Diencephalon (tissue), 2 donors: ENCODE measurements around a stretch of chr3.

- RAMPAGE, long total RNA: no peak
Observed at GRCh38 chr3:44509619-44510066, 32.2 kb upstream of the ZNF445 start.

GRCh38 chr3:44977129-44977604, 1.1 kb downstream of the EXOSC7 start:
- RAMPAGE, long total RNA: no peak

- RAMPAGE, long total RNA: no peak
Observed at GRCh38 chr3:45034488-45035511, 8.7 kb downstream of the CLEC3B start.

GRCh38 chr3:45138783-45139422, 7.3 kb downstream of the CDCP1 start:
- RAMPAGE, long total RNA: no peak

DNA sequence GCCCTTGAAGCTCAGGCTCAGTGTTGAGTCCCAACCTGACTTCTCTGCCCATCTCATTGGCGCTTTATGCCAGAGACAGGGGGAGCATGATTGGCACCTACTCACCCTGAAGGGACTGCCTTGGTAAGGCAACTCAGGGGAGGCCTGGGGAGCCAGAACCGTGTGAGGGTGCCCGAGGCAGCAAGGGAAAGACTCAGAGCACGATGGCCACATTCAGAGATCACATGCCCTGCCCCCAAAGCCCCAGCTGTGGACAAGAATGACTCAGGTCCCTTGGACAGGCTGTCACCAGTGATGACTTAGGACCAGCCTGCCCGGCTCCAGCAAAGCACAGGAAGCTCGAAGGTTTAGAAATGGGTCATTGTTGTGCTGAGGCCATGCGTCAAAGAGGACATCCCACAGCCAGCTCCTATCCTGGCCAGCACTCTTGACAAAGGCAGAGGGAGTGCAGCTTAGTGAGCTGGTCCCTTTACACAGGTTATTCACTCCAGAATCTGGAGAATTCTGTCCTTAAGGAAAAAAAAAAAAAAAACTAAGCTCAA, 49.0 kb upstream of the LIMD1 start:
- RAMPAGE, long total RNA: no peak

DNA sequence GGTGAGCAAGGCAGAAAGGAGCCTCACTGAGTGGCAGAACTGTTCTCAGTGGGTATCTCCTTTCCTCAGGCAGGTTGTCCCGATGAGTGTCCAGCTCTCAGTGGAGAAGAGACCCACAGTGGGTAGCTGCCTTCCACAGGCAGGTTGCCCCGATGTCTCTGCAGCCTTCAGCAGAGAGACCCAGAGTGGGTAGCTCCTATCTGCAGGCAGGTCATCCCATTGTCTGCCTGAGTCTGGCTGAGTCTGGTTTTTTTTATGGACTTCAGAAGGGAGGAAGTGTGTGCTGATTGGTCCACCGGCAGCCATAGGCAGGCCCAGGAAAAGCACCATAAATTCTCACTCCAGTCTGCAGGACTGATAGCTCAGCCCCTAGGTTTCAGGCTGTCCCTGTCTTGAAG, 3.8 kb upstream of the LIMD1 start:
- RAMPAGE, long total RNA: no peak

DNA sequence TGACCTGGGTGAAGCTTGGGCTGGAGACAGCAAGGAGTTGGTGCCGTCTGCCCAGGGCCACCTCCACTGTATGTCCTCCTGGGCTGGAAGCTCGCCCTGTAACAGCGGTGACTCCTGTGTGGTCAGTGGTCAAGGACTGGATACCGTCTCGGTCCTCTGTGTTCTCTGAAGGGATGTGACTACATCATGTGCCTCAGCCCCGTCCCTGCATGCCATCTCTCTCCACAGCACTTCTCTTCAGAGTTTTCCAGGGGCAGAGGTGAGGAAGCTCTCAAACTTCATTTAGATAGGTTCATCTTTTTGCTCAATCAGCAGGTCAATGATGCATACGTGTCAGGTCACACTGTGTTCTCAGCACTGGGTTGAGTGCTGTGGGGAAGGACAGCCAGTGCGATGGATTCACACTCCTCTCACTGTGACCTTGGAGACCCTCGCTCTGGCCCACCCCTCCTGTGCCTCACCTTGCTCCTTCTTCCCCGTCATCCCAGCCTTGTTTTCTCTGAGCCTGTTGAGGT, 9.6 kb downstream of the LIMD1 start:
- RAMPAGE, long total RNA: no peak

DNA sequence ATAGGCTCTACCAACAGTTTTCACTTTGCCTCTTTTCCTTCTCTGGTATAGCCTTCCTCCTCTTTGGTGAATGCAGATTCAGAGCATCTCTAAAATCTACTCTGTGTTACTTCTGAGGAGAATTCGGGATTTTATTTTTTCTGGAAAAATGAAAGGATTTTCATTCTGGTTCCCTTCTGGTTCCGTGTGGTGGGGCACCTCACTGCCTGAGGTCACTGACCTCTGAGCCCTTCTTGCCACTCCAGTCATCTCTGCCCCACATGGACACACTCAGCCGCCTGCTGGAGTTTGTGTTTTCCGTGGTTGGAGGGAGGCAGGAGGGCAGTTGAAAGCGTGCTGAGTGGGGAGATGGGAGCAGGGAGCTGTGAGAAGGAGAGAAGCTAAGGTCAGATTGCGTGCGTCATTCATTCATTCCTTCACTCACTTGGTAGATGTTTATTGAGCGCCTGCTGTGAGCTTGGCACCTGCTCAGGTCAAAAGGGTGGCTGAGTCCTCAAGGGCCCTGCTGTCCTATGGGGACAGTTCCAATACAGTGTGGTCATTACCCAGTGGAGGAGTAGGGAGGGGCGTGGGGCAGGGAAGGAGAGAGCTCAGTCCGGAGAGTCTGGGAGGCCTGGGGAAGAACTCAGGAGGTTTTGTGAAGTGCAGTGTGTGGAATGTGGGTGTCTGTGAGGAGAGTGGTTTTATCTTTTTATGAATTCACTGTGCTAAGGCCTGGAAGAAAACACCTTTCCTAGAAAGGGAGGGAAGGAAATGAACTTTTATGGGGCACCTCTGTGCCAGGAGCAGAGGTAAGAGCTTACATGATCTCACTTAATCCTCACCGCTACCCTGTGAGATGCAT, 23.5 kb downstream of the LIMD1 start:
- RAMPAGE, long total RNA: no peak

- RAMPAGE, long total RNA: no peak
Observed at GRCh38 chr3:45656605-45657326, 32.4 kb upstream of the SACM1L start.

DNA sequence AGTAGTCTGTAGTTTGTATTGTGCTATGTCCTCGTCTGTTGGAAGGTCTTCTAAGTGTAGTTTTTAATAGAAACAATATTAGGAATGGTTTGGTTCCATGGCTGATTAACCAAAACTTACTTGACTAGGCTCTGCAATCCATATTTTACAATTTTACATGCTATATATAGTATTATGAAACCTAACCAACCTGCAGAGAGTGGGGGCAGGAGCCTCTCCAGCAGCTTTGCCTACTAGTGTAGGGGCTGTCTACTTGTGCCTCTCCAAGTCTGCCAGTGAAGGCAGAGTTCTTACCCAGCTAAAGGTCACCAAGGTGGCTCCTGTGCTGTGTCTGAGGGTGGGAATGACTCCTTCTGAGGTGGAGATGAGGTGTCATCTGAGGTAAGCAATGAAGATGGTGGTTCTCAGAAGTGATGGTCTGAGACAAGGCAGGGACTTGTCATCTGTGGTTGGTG, 47.4 kb downstream of the SACM1L start:
- RAMPAGE, long total RNA: no peak

GRCh38 chr3:45800676-45800925, 4.3 kb upstream of the SLC6A20 start:
- RAMPAGE, long total RNA: no peak

DNA sequence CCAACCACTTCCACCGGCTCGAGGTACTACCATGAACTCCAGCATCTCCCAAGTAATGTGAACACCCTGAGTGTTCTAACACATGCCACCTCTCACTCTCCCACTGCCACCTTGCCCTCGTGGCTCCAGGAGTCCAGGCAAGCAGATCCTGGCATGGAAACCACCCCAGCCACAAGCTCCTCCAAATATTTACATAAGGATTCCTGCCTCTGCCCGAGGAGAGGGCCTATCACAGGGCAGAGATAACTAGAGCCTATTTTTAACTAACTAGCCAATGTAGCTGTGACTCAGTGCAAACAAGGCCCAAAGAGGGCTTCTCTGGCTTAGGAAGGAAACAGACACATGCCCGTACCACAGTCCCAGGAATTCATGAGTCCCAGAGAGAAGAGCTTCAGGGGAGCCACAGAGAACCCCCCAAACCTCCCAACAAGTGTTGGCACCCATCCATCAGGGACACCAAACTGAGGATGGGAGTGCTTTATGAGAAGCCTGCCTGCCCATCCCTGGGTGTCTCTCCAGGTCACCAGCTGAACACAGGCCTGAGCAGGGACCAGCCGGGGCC, 9.3 kb downstream of the FYCO1 start:
- RAMPAGE, long total RNA: no peak

DNA sequence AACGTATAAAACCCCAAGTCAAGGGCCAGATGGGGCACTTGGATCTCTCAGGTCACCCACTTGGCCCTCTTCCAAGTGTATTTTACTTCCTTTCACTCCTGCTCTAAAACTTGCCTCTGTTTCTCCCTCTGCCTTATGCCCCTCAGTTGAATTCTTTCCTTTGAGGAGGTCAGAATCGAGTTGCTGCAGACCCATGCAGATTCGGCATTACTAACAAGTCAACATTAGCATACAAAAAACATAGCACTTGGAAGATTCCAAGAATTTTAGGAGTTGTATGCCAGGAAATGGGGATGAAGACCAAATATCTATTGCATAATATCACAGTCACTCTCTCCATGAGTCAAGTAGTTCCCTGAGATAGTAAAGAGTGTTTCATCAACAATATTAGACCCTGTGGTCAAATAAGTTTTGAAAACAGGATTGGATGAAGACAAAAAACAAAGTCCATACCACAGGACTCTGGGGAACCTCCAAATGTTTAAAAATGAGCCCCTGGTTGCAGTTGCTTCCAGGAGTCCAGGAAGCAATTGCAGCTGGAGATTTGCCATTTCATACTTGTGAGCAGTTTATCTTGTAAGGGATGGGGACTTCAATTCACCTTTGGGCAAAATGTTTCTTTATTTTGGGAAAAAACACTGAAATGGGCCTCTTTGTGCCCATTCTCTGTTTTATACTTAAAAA, 11.0 kb upstream of the FYCO1 start:
- RAMPAGE, long total RNA: no peak

- RAMPAGE, long total RNA: no peak
Observed at GRCh38 chr3:46163631-46164263, 44.4 kb downstream of the CCR1 start.

DNA sequence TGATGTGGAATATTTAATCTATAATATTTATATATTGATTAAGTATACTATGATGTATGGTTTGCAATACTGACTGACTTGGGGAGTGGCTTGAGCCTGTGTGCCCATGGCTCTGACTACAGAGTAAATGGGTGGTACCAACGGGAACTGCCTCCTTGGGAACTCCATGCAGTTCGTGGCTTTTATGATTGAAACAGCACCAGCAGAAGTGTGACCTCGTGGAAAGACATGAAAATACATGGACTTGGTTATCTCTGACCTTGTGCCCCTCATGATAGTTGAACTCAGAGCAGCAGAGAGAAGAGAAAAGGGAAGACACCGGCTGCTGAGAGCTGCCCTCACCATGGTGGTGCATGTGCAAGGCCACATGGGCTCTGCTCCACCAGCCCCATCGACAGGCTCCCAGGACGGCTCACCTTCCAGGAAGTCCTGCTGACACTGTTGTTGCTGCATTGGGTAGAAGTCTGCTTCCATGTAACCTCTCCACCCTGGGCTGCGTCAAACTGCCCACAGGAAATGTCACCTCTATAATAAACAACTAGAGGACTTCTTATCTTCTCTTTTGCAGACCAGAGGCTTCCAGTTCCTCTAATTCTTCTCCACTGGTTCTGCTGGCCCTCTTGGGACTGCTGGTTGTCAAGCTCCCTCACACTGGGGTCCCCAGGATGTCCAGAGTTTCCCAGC, 6.1 kb upstream of the CCR3 start:
- RAMPAGE, long total RNA: no peak

DNA sequence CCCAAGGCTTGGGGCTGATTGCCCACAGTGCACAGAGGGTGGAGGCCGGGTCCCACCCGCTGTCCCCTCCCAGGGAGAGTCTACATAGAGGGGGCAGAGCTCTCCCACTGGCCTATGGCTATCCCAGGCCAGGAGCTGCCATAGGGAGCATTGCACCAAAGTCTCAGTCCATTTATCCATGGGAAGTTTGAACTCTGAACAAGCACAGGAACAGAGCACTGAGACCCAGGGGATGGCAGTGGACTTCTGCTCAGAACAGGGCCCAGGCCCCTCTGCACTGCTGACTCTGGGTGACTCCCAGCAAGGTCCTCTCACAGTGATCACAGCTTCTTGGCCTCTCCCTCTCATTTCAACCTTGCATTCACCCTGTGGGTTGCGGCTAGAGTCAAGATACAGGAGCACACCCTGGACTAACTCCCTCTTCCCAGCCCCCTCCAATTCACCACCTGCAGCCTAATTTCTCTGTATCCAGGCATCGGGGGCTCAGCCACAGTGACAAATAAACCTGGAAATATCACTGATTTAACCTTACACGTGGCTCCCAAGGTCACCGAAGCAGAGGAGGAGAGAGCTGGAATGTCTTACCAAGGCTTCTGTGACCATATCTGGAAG, 1.1 kb downstream of the RTP3 start:
- RAMPAGE, long total RNA: no peak

DNA sequence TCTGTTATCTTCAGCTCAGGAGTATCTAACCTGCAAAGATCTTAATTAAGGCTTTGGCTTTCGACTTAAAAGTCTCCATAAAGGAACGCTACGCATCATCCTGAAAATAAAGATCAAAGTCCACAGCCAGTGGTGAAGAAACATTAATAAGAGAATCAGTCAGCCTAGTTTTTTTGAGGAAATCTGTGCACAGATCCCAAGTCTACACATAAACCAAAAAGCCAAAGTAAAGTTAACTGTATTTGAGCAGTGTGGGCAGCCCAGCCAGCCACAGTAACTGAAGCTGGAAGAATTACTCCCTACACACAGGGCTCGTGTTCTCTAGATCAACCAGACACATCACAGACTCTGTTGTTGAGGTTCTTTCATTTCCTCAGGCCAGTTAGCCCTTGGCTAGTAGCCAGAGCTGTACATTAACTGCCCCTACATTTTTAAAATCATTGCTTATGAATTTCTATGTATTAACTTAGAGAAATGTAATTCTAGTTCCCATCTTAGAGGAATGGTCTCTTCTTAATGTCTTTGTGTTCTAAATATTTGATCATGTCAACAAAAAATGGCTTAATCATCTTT, 6.9 kb downstream of the LRRC2 start:
- RAMPAGE, long total RNA: no peak

- RAMPAGE, long total RNA: no peak
Observed at GRCh38 chr3:46576860-46577516, 600 bp upstream of the TDGF1 start.

DNA sequence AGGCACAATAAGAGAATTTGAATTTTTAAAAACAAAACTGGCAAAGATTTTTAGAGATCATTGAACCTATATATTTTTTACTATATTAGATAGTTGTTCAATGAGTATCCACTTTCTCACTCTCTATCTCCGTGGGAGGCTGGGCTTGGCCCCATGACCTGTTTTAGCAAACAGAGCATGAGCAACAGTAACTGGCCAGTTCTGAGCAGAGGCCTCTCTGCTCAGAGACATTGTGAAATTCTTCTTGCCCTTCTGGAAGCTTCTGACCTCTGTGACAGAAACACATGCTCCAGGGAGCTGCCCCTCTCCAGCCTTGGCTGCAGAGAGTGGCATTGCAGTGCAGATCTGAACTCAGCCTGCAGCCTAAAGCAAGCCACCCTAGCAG, 20.4 kb downstream of the FAM240A start:
- RAMPAGE, long total RNA: no peak

- RAMPAGE, long total RNA: no peak
Observed at GRCh38 chr3:46713872-46714464, 3.7 kb downstream of the PRSS50 start.